Psoas muscle (tissue), 2 donors: Measurements from ENCODE around the gene SYNE2.

- PRO-cap, 2 experiments, result no peak in any of the 2 experiments
Observed at GRCh38 chr14:61416414-61417146, 95.2 kb downstream of the PRKCH start.

- PRO-cap, 2 experiments, result no peak in any of the 2 experiments
Observed at GRCh38 chr14:61469974-61471258, 149.0 kb downstream of the PRKCH start.

DNA sequence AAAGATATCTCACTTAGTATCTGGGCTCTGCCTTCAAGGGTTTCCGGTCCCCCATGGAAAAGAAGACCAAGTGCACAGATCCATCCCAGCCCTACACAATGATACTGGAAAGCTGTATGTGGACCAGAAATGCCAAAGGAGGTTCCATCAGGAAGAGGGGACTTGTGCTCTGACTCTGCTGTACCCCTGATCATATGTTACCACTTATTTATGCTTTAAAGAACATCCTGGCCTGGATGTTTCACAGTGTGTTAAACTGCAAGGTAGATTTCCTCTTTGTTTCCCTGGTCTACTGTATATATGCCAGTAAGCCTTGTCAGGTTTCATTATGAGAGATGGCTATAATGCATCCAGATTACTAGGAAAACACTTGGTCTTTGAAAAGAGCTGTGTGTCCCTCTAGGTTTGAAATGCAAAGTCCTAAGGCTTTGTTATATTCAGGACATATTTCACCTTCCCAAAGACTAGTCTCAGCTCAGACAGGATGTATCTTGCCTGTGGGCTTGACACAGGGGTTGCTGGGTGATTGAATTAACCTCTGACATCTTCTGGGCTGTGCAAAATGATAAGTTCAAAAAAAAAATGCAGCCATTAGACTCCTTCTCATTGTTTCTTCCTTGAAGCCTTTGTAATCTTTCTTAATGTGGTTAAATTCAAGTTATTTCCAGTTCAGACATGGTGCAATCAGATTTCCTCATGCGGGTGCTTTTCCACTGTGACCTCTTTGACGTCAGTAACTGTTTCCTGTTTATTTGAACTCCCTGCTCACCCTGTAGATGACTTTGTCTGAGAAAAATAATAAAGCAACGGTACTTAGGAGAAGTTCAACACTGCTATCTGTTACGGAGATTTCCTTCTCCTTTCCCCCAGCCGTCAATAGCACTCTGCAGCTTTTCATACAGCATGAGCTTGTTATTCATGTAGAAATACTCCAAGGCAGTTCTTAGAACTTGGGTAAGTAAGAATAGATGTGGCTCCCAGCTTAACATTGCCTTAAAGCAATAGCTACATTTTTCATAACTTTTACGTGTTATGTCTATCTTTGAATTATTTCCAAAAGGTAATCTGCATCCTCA lies 155.3 kb downstream of the PRKCH start:
- PRO-cap, 2 experiments, result peak in 1 of 2 experiments; most common plus-strand start position 801 of the sequence (in 1); most common minus-strand start position 613 of the sequence (in 1)

DNA sequence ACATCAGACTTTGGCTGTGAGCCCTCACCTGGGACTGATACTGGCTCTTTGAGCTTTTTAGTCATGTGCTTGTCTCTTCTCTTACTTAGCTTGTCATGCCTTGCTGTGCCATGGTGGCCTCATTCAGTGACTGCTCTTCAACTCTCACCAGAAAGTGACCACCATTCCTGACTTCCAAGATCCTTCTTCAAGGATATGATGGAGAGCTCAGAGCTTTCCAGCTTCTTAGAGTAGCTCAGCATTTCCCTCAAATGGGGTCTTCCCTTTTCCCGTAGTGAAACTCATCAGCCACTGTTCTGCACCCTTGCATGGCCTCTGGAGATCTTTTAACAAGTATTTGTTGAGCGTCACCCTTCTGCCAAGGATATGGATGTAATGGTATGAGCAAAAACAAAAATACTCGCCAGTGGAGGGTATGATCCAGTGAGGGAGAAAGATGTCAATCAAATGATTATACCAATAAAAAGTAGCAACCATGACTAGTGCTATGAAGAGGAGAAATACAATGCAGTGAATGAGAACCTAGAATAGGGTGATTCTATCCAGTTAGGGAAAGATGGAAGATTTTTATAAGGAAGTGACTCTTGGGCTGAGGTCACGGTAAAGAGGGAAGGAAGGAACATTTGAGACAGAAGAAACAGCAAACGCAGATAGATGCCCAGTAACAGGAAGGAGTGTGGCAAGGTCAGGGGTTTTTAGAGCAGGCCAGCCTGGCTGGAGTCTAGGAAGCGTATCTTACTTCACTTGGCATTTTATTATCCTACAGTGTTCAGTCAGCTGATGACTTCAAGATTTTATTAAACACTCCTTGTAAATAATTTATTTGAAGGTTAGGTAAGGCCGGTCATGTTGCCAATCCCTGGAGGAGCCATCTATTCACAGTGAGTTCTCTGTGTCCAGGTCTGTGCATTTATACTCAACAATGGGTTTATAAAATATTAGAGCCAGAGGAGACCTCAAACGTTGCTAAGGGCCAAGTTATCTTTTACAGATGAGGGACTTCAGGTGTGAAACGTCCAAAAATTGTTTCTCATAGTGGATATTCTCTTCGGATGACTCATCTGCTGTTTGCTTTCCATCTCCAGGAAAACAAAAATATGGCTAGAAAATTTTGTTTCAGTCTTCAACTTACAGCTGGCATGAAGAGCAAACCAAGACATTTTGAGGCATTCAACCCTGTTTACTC lies 170.4 kb downstream of the PRKCH start:
- PRO-cap, 2 experiments, result no peak in any of the 2 experiments

GRCh38 chr14:61501784-61503040 lies 180.8 kb downstream of the PRKCH start:
- PRO-cap, 2 experiments, result no peak in any of the 2 experiments

GRCh38 chr14:61503097-61503878 lies 181.9 kb downstream of the PRKCH start:
- PRO-cap, 2 experiments, result no peak in any of the 2 experiments

DNA sequence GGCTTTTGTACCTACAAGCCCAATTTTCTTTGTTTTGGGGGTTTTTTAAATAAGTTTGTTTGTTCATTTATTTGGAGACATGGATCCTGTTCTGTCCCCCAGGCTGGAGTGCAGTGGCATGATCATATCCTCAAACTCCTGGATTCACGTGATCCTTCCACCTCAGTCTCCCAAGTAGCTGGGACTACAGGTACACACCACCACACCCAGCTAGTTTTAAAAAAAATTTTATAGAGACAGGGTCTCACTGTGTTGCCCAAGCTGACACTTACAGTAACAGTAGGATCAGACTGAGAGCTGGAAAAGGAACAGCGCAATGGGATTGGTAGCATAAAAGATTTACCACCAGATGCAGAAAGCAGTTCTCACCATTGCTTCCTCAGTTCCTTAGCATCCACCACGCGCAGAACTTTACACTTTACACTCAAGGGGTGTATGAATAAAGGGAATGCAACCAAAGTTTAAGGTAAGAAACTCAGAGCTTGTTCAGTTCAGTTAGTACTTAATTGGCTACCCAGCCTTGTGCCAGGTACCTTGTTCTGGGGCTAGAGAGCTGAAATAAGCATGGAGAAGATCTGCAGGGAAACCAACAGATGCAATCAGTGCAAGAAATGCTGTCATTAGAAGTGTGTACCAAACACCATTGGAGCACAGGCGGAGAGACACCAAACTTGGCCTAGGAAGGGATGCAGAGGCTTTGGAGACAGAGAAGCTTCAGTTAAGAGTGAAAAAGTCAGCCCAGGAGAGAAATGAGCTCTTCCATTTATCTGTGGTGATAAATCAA lies 182.4 kb upstream of the HIF1A start:
- PRO-cap, 2 experiments, result no peak in any of the 2 experiments

- PRO-cap, 2 experiments, result no peak in any of the 2 experiments
Observed at GRCh38 chr14:61537433-61538282, 157.7 kb upstream of the HIF1A start.

GRCh38 chr14:61565788-61566371 lies 129.4 kb upstream of the HIF1A start:
- PRO-cap, 2 experiments, result no peak in any of the 2 experiments

- PRO-cap, 2 experiments, result no peak in any of the 2 experiments
Observed at GRCh38 chr14:61585598-61586722, 109.4 kb upstream of the HIF1A start.

- PRO-cap, 2 experiments, result no peak in any of the 2 experiments
Observed at GRCh38 chr14:63178822-63179372, 25.3 kb upstream of the RHOJ start.

DNA sequence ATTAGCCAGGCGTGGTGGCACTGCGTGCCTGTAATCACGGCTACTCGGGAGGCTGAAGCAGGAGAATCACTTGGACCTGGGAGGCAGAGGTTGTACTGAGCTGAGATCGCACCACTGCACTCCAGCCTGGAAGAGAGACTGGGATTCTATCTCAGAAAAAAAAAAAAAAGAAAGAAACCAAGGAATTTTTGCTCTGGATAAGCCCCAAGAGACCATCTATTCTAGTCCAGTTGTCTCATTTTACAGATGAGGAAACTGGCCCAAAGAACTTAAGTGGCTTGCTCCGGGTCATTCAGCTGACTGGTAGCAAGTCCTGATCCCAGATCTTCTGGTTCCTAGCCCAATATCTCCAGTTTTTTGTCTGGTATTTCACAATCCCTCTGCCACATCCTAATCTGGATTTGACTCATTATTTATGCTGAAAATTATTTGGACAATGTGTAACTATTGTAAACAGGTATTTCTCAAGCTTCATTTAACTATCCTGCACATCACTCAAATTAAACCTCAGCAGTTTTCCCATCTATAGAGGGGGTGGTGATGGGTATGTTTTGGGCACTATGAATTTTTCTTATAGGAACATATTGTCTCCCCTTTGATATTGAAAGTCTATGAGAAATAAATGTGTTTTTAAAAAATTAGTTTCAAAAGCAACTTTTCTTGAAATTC lies 43.5 kb downstream of the PPP2R5E start:
- PRO-cap, 2 experiments, result no peak in any of the 2 experiments

DNA sequence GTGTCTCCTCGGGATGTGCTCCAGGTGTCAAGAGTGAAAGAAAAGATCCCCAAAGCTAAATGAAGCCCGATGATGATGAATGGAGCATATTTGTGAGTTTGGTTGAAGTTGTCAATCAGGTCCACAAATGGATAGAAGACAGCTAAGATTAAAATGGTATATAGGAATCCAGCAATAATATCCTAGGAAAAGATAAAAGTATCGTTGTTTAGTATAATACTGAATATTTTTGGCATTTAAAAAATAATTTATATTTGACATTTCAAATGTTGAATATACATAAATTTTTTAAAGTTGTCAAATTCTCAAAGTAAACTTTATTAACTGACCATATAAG lies 41.4 kb downstream of the SGPP1 start:
- PRO-cap, 2 experiments, result no peak in any of the 2 experiments

DNA sequence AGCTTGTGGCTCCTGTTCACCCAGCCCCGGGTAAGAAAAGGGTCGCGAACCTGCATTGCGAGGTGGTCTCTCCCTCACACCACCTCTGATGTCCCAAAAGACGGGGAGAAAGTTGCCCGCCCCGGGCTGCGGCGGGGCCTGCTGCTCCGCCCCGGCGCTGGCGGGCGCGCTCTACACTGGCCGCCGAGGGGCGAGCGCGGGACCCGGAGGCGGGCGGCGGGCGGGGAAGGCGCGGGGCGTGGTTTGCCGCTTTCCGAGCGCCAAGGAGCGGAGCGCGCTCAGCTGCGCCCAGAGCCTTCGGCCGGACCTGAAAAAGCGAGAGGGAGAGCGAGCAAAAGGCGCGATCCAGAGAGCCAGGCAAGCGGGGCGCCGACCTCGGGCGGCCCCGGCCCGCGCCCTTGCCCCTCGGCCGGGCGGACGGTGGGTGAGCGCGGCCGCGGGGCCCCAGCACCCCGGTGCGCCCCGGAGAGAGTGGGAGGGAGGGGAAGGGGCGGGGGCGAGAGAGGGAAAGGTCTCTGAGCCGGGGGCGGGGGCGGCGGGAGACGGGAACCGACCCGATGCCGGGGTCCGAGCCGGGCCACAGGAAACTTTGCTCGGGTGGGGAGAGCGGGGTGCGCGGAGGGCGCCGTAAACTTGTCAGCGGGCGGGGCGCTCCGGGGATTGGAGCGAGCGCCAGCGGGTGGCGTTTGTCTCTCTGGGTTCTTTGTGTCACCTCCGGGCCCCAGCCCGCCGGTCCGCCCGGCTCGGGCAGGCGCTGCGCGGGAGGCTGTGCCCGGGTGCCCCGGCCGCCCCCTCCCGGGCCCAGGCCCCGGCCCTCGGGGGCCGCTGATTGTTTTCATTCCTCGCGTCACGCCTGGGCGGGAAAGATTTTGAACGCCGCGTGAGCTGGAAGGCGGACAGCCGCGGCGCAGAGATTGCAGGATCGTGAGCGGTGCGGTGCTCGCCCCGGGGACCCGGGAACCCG lies at the start of gene SYNE2:
Gene SYNE2 (plus strand): TSS at position 281 of the 964 bp plus-strand sequence.
- PRO-cap, 2 experiments, result peak in 2 of 2 experiments; most common plus-strand start position 291 of the sequence (in 2); most common minus-strand start position 178 of the sequence (in 1)

DNA sequence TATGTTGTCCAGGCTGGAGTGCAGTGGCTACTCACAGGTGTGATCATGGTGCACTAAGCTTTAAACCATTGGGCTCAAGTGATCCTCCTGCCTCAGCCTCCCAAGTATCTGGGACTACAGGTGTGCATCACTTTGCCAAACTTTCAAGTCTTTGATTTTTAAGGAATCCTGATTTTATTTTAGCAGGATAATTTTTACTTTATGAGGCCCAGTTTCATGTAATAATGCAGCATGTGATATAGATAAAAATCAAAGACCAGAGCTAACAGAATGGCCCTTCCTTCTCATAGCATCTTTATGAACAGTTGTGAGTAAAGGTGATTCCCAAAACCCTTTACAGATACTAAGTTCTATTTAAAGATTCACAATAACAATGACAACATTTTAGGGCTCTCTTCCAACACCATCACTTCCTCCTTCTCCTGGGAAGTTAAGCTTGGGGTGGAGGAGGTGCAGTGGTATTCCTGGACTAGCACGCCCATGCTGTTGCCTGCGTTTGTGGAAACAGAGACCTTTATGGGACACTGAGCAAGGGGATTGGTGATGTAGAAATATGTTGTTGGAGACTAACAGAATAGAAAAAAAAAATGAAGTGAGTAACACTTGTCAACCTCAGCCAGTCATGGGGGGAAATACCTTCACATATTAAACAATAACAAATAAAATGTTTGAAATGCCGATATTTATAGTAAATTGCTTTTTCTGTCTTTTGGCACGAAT lies 22.4 kb downstream of the SYNE2 start:
- PRO-cap, 2 experiments, result peak in 1 of 2 experiments; most common plus-strand start position 461 of the sequence (in 1)

GRCh38 chr14:63936613-63937498 lies 84.1 kb downstream of the SYNE2 start:
- PRO-cap, 2 experiments, result no peak in any of the 2 experiments

DNA sequence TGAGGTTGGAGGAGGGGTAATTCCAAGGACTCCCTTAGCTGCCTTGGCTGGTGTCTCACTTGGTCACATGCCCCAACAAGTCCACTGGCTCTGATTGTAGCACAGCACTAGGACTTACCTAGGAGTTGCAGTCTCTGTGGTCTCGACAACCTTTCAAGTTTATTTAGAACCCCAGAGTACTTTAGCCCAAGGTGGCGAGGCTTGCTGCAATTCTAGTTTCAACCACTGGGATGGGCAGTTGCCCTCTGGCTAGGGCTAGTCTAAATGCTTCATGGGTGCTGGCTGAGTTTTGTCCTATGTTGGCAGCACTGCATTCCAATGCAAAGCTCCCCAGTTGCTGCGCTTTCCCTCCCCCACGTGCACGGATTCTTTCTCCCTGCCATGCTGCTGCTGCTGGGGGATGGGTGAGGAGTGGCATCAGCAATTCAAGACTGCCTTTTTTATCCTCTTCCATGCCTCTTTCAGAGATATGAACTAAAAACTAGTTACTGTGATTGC lies 207.8 kb downstream of the SYNE2 start:
- PRO-cap, 2 experiments, result no peak in any of the 2 experiments

DNA sequence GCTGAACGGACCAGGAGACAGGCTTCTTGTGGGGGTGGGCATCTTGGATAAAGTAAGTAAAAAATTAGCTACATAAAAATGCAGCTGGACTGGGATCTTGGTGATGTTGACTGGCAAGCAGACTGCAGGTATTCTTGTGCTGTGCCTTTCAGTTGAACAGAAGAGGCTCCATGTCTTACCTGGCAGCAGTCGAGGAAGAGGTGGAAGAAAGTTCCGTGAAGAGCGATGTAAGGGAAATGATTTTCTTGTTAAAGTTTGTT lies 195.6 kb downstream of the ESR2 start:
- PRO-cap, 2 experiments, result no peak in any of the 2 experiments

DNA sequence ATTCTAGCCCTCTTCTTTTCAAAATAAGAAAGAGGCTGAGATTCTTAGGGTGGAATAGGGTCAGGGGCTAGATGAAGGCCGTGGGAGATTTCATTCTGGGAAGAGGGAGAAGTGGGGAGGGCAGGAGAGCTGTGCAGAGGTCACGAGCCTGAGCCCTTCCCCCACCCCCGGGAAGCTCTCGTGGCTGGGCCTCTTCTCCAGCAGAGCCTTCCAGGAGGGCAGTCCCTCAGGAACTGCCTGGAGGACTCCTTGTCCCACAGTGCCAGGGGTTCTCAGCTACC lies 94.0 kb downstream of the ESR2 start:
- PRO-cap, 2 experiments, result no peak in any of the 2 experiments

DNA sequence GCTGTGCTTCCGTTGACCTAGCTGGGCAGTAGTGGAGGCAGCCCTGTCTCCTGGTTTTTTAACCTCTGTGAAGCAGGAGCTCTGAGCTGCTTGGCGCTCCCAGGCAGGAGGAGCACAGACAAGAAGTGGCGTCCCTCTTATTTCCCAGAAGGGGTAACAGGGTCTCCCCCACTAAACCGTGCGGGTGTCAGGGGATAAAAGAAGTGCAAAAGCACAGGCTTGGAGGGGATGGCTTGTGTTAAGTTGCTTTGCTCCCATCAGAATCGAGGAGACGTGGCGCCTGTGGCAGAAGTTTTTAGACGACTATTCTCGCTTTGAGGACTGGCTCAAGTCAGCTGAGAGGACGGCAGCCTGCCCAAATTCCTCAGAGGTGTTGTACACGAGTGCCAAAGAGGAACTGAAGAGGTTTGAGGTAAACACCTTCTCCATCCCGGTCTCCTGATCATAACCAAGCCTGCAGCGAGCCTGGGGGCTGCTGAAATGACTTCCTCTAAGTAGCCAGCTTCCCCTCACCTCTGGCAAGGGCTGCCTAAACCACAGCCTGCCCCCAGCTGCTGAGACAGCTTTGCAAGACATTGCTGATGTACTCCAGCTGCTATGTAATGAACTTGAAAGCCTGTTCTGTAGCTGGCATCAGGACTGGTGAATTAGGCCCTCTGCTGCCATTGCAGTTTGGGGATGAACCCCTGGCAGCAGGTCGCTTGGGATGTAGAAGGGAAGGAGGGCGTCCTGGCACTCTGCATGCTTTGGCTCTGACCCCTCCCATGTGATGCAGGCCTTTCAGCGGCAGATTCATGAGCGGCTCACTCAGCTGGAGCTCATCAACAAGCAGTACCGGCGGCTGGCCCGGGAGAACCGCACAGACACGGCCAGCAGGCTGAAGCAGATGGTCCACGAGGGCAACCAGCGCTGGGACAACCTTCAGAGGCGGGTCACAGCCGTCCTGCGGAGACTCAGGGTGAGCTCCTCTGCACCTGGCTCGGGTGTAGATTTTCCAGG lies 84.7 kb downstream of the ESR2 start:
- PRO-cap, 2 experiments, result no peak in any of the 2 experiments